Mononuclear cell (primary cell): ENCODE results near the genes SULT1B1 and RUFY3.

DNA sequence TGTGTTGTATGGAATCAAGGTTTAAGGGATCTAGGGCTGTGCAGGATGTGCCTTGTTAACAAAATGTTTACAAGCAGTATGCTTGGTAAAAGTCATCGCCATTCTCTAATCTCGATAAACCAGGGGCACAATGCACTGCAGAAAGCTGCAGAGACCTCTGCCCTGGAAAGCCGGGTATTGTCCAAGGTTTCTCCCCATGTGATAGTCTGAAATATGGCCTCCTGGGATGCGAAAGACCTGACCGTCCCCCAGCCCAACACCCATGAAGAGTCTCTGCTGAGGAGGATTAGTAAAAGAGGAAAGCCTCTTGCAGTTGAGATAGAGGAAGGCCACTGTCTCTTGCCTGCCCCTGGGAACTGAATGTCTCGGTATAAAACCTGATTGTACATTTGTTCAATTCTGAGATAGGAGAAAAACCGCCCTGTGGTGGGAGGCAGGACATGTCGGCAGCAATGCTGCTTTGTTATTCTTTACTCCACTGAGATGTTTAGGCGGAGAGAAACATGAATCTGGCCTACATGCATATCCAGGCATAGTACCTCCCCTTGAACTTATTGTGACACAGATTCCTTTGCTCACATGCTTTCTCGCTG lies 53.1 kb downstream of the TECRL start:
- RRBS = no CpG with 5 or more reads among the region's 10 CpGs

GRCh38 chr4:66094026-66094225 lies 423.6 kb upstream of the EPHA5 start:
- RRBS = no CpG with 5 or more reads among the region's 3 CpGs

GRCh38 chr4:66941977-66942270 lies 603.4 kb downstream of the CENPC start:
- RRBS = no CpG with 5 or more reads among the region's 1 CpG

DNA sequence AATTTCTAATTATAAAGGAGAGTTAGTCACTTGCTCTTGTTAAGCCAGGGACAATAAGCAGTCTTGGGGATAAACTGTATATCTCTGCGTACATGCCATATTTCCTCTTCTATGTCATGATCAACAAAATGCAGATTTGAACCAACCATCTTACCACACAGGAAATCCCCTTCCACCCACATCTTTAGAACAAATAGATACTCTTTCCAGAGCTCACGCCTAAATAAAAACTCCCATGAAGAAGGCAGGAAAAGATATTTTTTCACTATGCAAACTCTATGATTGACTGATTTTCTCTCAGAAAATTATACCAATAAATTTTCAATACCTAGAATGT lies 23.0 kb downstream of the STAP1 start:
- RRBS = no CpG with 5 or more reads among the region's 2 CpGs

- RRBS = no CpG with 5 or more reads among the region's 2 CpGs
Measured at GRCh38 chr4:68328098-68328710, 21.7 kb downstream of the YTHDC1 start.

DNA sequence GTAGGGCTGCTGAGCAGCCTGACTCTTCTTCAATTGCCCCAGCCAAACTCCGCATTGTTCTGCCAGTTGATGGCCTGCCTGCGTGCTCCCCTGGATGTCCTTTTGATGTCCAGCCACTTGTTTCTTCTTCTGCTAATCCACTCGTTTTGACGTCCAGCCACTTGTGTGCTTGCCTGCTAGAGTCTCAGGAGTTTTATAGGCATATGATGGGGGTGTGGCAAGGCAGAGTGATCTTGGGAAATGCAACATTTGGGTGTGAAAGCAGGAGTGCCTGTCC lies 65.1 kb downstream of the UGT2B10 start:
- RRBS = no CpG with 5 or more reads among the region's 4 CpGs

DNA sequence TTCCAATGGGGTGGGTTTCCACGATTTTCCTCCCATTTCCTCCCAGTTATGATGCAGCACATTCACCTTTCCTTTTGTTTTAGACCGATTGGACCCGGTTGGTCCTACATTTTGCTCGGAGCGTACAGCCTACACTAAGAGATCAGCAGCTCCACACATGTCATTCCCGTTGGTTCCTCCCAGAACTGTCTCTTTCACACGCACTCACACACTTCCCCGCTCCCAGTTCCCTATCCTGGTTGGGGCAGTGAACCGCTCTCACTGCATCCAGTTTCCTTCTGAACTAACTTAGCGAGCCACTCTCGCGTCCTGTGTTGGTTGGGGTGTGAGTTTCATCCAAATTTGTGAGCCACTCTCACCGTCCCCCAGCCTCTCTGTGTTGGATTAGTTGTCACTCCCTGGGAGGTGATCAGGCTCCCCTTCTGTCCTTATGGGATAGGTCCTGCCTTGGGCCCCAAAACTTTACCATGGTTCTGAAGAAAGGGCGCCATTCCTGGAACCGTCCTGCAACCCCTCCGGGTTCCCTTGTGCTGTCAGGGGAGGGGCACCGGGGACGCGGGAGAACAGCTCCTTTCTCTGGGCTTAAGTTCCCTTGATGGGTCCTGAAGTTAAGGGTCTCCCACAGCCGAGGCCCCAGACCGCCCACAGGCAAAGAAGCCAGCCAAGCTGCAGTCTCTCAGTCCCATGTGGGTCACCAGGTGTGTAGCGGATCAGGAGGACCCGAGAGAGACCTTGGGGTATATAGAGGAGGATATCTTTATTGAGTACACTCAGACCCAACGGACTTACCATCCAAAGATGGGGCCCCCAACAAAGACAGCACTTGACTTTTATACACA lies 45.0 kb downstream of the UGT2A3 start:
- RRBS = no CpG with 5 or more reads among the region's 24 CpGs

GRCh38 chr4:68948312-68948703 lies 3.3 kb downstream of the UGT2A3 start:
- RRBS = no CpG with 5 or more reads among the region's 2 CpGs

GRCh38 chr4:69020180-69020596 lies 68.6 kb upstream of the UGT2A3 start:
- RRBS = no CpG with 5 or more reads among the region's 2 CpGs

DNA sequence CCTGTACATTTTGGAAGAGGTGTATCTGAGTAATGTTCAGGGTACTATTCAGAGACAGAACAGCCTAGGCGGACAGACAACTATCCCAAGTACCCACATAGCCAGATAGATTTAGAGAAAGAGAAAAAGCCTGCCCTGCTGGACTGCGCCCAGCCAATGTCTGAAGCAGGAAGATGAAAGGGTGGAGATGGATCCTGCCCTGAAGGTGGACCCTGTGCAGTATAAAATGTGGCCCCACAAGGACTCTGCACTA lies 8.6 kb downstream of the UGT2B7 start:
- RRBS = no CpG with 5 or more reads among the region's 2 CpGs

DNA sequence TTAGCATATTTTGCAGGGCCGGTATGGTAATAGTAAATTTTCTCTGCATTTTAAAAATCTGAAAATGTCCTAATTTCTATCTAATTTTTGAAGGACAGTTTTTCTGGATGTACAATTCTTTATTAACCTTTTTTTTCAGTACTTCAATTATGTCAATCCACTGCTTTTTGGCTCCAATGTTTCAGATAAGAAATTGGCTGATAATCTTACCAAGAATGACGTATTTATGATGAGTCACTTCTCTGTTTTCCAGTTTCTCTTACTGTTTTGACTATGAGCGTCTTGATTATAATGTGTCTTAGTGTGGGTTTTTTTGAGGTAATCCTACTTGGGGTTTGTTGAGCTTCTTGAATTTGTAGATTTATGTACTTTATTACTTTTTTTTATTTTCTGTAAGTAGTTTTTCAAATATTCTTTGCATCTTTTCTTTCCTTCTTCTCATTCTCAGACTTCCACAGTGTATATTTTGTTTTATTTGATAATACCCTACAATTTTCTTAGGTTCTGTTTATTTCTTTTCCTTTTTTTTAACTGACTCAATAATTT lies 47.2 kb downstream of the UGT2B11 start:
- RRBS = no CpG with 5 or more reads among the region's 3 CpGs

DNA sequence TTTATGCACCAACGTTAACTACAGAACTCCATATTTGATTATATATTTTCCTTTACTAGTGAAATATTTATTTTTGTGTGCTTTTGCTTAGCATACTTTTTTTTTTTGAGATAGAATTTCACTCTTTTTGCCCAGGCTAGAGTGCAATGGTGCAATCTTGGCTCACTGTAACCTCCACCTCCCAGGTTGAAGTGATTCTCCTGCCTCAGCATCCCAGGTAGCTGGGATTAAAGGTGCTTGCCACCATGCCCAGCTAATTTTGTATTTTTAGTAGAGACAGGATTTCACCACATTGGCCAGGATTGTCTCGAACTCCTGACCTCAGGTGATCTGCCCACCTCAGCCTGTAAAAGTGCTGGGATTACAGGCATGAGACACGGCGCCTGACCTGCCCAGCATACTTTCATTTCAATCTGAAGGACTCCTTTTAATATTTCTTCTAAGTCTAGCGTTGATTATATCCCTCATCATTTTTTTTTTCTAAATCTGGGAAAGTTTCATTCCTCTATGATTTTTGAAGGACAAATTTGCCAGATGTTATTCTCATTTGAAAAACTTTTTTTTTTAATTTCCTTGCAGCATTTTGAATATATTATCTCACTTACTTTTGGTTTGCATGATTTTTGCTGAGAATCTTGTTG lies 45.4 kb downstream of the UGT2B11 start:
- RRBS = no CpG with 5 or more reads among the region's 5 CpGs

- RRBS = no CpG with 5 or more reads among the region's 11 CpGs
Measured at GRCh38 chr4:69743060-69743879, 17.1 kb downstream of the SULT1B1 start.

DNA sequence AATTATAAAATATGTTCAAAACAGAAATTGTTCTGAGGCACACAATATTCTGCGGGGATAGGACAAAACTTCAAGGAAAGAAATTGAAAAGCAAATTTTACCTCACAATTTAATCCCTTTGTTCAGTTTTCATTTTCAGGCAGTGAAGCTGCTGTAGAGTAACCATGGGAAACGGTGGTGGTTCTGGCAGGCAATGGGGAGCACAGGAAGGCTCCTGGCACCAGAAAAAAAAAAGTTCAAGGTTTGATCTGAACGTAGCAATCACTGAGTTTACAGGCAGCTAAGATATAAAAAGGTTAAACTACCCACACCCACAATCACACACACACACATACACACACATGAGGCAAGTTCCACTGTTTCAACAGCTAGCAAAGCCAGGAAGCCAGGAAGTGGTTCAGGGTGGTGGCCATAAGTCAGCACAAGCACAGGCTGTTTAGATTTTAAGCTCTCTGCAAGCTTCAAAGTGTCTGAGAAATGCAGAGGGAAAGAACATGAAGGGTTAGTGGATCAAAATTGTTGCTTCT lies at the start of gene SULT1B1:
SULT1B1 (minus strand) TSS at position 263 of the 527 bp plus-strand sequence.
- RRBS = no CpG with 5 or more reads among the region's 3 CpGs

DNA sequence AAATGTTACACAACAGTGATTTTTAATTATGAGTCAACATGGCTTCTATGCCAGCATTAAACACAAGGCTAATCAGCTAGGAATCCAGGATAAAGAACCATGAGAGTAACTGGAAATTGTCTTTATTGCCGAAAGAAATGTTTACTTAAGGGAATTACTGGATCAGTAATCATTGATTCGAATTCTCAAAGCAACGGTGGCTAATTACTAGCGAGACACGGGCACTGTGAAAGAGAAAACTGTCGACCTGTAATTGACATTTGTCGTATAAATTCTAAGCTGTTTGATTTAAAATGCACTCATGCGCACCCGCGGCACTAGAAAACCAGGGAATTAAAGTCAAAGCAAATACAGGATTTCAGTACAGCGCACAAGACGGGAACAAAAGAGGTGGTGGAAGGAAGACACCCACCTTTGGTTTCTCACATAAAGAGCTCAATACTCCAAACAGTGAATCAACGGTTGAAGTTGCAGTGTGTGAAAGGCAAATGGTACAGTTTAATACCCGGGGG lies 15.6 kb downstream of the UTP3 start:
- RRBS = no CpG with 5 or more reads among the region's 14 CpGs

GRCh38 chr4:70705495-70706125 lies 16.2 kb upstream of the RUFY3 start:
- RRBS = 2% methylated on average over 31 of the region's 50 CpGs

DNA sequence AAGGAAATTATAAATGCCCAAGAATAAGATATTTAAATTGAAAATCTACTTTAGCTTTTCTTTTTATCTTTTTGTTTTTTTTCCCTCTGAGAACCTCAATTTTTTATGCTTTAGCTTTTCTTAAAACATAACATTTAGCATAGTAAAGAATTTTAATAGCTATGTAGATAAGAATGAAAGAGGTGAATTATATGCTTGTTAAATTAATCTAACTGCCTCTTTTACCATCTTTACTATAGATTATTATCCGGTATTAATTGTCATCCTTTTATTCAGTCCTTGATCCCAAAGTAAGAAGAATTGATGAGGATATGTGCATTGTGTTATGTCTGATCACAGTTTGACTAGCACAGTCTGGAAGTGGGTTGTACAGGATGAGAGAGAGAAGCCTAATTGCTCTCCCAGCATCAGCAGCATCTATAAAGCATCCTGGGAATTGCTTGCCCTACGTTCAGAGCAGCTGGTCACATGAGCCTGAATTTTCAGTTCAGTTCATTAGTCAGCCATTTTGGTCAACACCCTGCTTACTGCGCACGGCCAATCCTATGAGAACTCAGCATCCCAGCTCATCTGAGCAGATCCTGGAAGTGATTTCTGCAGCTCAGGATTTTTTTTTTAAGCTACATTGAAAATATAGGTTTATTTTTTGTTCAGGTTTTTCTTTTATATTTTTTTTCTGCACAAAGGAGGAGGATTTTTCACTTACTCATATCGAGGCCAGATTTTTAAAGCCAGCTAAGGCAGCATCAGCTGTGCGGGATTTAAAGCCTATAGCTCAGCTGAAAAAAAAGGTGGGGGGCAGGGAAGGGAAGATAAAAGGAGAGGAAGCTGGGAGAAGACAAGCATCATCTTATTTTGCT lies at the start of gene RUFY3:
RUFY3 (plus strand) TSS at position 490 of the 860 bp plus-strand sequence.
- RRBS = no CpG with 5 or more reads among the region's 6 CpGs

DNA sequence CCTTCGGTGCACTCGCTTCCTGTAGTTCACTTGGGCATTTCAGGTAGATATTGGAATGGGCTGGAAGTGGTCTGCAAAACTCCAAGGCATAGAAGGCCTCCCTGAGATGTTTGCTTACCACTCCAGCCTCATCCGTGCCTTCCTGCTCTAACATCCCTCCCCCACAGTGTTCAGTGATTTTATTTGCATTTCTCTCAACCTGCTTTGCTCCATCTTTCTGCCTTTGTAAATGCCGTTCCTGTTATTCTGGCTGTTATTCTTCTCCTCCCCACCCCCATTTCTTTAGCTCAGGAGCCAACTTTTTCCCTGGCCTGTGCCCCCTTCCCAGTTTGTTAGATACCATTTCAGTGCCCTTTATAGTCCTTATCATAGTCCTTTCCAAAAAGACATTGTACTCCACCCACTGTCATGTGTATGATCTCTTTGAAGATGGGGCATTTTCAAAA lies 25.6 kb downstream of the MOB1B start:
- RRBS = no CpG with 5 or more reads among the region's 4 CpGs